Epidermal melanocyte (primary cell): ENCODE data around the gene CD58.

GRCh38 chr1:115771259-115772420 lies 3.1 kb upstream of the CASQ2 start:
- RRBS: no CpG with 5 or more reads among the region's 21 CpGs

- RRBS: no CpG with 5 or more reads among the region's 11 CpGs
These were observed 728 bp downstream of the SLC22A15 start for GRCh38 chr1:115977038-115977443.

DNA sequence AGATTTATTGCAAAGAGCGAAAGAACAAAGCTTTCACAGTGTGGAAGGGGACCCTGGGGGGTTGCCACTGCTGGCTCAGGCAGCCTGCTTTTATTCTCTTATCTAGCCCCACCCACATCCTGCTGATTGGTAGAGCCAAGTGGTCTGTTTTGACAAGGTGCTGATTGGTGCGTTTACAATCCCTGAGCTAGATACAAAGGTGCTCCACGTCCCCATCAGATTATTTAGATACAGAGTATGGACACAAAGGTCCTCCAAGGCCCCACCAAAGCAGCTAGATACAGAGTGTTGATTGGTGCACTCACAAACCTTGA lies 34.7 kb downstream of the MAB21L3 start:
- RRBS: no CpG with 5 or more reads among the region's 3 CpGs

DNA sequence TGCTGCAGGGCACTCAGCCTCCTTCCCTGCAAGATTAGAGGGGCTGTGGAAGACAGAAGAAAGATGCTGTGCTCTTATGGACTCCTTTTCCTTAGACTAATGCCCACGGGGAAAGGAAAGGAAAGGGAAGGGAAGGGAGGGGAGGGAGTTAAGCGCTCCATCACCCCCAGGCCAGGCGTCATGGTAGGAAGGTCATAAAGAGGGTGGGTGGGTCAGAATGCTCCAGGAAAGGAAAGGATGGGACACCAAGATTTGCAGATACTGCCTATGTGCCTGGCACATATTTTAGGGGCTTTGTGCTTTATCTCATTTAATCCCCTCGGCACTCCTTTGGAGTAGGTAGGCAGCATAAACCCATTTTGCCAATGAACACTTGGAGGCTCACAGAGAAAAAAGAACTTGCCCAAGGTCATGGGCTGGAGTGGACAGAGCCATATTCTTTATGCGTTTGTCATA lies 41.4 kb downstream of the MAB21L3 start:
- RRBS: no CpG with 5 or more reads among the region's 5 CpGs

GRCh38 chr1:116211374-116211813 lies 100.2 kb downstream of the MAB21L3 start:
- RRBS: no CpG with 5 or more reads among the region's 6 CpGs

- RRBS: no CpG with 5 or more reads among the region's 1 CpG
These were observed 27.1 kb upstream of the ATP1A1 start for GRCh38 chr1:116346017-116346314.

GRCh38 chr1:116374348-116374718 lies 1.3 kb downstream of the ATP1A1 start:
- RRBS: no CpG with 5 or more reads among the region's 19 CpGs

- RRBS: no CpG with 5 or more reads among the region's 14 CpGs
These were observed 4.6 kb downstream of the ATP1A1 start for GRCh38 chr1:116377244-116378468.

GRCh38 chr1:116378596-116379562 lies 5.8 kb downstream of the ATP1A1 start:
- RRBS: no CpG with 5 or more reads among the region's 3 CpGs

- RRBS: no CpG with 5 or more reads among the region's 3 CpGs
These were observed 15.9 kb downstream of the ATP1A1 start for GRCh38 chr1:116388849-116389353.

DNA sequence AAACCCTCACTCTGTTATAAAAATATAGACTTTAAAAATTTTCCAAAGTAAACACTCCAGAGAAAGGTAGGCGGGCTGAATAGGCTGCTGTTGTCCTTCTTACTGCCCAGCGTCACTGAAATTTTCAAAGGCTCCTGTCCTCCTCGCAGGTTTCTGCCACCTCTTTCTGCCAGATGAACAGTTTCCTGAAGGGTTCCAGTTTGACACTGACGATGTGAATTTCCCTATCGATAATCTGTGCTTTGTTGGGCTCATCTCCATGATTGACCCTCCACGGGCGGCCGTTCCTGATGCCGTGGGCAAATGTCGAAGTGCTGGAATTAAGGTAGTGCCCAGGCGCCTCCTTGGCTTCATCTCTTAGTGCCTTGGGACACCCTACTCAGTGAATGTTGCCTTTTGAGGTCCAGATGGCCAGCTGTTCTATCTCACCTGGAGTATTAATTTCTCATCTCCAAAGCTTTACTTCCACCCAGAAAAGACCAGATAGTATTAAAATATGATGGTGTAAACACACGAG lies 22.0 kb downstream of the ATP1A1 start:
- RRBS: no CpG with 5 or more reads among the region's 12 CpGs

DNA sequence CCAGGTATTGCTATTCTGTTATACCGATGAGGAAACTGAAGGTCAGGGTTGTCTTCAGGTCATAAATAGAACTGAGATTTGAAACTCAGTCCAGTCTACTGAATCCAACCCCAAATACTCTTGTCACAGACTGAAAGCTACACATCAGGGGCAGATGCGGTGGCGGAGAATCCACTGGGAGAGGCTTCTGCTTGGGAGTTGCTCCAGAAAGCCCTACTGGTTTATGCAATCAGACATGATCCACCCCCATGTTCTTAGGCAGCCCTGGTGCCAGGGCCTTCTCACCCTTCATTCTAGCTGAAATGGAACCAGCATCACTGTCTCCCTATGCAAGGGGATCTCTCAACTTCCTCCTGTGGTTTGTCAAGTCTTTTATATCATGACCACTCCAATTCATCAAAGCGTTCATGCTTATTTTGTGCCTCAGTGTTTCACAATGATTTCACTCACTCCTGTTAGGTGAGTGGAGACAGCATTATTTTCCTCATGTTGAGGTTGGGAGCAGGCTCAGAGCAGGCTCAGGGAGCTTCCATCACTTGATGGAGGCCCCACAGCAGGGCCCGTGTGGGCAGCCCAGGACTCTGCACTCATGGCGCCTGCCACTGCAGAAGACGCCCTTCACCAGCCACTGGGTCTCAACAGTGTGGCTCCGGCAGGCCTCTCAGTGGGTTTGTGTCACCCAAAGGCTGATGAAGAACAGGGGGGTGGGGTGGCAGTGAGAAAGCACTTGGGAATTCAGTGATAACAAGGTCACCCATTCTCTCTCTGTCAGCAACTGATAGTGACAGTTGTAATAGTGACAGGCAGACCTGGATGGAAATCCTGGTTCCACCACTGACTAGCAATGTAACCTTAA lies 67.2 kb downstream of the CD58 start:
- RRBS: no CpG with 5 or more reads among the region's 8 CpGs

DNA sequence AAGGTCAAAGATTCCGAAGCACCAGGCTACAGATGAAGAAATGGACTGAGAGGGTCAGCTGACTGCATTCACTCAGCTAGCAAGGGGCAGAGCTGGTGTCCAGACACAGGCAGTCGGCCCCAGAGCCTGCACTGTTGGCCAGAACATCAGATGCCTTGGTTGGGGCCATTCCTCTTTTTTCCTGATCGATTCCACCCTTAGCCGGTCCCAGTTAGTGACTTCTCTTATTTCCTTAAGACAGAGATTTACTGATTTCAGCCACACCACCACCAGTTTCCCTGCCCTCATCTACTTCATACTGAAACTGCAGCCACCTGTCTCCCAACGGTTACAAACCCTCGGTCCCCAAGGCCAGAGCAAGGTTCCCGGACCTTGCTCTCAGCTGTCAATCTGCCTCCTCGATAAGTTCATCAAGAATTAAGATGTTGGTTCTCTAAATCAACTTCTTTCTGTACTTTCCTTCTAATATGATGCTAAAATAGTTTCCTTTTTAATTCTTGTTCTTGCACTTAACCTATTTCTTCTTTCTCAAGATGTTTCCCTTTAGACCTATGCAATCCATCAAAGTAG lies 11.4 kb downstream of the CD58 start:
- RRBS: no CpG with 5 or more reads among the region's 8 CpGs

DNA sequence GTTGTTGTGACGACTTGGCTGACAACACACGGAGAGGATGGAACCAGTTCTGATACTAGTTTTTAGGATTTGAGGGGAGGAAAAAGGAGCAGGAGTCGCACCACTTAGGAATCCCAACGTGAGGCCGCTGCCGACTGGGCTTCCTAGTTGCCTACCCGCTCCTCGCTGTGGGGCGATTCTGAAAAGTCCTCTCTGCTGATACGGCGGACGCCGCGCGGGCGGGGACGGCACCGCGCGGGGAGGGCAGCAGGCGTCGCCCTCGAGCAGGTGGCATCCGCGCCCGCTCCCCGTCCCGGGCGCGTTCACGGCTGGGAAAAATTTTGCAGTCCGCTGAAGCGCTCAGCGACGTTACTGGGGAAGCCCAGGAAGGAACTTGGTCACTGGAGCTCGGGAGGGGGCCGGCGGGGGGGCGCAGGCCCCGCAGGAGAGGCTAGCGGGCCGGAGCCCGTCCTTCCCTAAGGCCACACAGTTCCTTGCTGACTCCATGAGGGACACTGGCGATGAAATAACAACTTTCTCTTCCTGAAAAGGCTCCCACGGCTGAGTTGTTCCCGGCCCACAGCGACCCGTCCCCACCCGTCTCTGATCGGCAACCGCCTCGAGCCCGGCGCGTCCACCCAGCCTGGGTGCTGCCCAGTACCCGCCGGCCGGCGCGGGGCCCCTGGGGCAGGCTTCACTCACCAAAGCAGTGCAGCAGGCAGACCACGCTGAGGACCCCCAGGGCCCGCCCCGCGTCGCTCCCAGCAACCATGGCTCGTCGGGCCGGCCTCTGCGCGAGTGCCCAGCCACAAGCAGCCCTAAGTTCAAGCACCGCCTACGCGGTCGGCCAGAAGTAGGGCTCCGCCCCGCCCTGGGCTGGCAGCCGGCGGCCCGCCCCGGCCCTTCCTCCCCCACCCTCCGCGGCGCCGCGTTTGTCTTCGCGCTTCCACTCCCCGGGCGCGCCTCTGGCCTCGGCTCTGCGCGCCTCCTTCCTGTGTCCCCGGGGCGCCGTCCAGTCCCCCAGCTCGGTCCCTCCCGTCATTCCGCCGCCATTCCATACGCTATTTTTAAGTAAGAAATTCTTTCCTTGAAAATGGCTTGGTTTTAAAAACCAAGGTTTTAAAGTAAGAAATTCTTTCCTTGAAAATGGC lies at the start of gene CD58:
TSS of gene CD58 (minus strand) at position 805 of the 1,130 bp plus-strand sequence.
- RRBS: 4% methylated on average over 42 of the region's 101 CpGs

DNA sequence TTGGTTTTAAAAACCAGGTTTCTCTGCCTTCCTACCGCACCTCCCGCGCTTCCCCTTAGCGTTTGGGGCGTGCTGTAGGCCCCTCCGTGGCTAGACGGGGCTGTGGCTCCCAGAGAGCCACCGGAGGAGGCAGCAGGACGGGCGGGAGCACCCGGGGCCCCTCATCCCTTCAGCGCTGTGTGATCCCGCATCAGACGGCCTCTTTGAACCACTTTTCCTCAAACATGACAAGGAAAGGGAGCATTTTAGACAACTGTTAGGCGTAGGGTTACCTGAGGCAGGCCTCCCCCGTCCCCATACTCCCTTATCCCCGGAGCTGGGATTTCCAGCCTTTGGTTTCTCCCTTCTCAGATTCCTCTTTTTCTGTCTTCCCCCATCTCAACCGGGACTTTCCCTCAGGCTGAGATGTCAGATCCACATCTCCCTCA lies 540 bp upstream of the CD58 start:
- RRBS: 23% methylated on average over 1 of the region's 18 CpGs

- RRBS: no CpG with 5 or more reads among the region's 1 CpG
These were observed 42.9 kb upstream of the CD2 start for GRCh38 chr1:116711431-116711655.

DNA sequence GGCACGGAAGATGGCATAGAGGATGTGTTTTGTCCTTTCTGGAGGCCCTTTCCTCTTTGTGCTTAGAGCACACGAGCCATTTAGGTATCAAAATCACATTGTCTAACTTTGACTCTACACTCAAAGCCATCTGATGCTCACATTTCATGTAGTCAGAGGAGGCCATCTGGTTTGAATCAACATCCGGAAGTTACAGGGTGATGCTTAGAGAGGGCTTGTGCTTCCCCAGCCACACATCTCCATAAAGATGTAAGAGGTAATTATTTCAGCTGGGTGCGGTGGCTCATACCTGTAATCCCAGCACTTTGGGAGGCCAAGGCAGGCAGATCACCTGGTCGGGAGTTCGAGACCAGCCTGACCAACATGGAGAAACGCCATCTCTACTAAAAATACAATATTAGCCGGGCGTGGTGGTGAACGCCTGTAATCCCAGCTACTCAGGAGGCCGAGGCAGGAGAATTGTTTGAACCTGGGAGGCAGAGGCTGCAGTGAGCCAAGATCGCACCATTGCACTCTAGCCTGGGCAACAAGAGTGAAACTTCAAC lies 12.9 kb downstream of the CD2 start:
- RRBS: no CpG with 5 or more reads among the region's 12 CpGs

GRCh38 chr1:116808377-116809326 lies 54.4 kb downstream of the CD2 start:
- RRBS: no CpG with 5 or more reads among the region's 17 CpGs

DNA sequence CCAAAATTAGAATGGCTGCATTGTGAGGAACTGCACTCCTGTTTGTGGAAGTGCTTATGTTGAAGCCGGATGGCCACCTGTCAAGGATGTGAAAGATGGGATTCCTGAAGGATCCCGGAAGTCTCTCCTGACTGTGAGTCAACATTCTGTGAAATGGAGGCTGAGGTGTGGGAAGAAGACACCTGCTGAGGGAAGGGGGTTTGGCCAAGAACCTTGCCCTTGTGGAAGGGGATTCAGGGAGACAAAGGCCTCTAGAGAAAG lies 70.4 kb downstream of the CD2 start:
- RRBS: no CpG with 5 or more reads among the region's 2 CpGs

DNA sequence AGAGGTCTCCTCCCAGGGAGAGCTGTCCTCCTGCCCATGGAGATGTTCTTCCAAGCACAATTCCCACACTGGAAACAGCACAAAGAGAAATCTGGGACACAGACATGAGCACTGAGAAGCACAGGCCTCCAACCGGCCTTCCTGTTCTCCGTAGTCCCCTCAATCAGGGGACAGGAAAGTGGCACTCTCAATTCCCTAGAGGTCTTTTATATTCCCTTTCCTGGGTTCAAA lies 70.6 kb downstream of the CD2 start:
- RRBS: no CpG with 5 or more reads among the region's 2 CpGs